Mesothelial cell of epicardium (in vitro differentiated cells): ENCODE data around the genes PNPT1 and CCDC85A.

DNA sequence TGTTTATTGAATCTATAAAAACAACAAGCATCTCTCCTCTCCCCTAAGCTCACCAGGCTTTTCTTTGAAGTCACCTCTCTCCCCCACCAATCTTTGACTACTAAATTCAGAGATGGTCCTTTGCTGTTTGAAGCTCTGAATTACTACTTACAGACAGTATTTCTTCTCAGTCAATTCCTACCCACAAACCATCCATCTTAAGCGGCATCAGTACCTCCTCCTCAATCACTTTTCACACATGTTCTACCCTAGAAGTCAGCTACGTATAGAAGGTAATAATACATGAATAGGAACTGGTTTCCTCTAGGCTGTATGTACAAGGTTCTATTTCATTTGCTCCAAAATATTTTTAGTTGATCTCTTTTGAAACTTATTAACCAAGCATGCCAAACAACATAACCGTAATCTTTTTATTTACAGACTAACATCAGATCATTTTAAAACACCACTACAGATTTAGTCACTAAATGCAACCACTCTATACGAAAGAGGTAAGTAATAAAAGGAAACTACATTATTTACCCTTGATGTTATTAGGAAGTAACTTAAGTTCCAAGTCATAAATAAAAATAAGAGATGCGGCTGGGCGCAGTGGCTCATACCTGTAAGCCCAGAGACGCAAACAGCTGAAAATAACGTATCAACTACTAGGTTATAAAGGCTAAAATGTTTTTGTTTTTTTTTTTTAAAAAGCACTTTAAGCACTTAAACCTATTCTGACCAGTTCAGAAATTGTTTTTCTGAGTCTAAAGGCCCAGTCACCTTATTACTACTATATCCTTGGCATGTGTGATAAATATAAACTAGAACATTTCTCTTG, 69.4 kb downstream of the RTN4 start:
- PRO-cap: no peak

DNA sequence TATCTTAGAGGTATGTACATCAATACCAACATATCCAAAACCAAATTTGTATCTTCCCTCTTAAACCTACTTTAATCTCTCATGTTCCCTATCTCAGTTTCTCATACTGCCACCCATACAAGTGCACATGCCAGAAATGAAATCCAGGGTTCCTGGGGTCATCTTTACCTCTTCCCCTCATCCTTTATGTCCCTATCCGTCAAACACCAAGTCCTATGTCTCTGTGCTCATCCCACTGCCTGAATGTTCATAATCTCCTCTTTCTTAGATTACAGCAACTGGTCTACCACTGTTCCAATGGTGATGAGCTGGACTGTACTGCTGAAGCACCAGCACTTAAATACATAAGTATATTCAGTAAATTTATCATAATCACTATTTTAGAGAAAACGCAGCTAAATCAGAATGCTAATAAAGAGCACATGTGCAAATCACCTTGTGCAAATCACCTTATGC, 26.2 kb downstream of the RTN4 start:
- PRO-cap: no peak

GRCh38 chr2:55119520-55120034, 69.3 kb upstream of the RTN4 start:
- PRO-cap: no peak

- PRO-cap: no peak
Observed at GRCh38 chr2:55163616-55164527, 68.2 kb downstream of the CLHC1 start.

GRCh38 chr2:55339166-55339913, 70.3 kb upstream of the MTIF2 start:
- PRO-cap: no peak

DNA sequence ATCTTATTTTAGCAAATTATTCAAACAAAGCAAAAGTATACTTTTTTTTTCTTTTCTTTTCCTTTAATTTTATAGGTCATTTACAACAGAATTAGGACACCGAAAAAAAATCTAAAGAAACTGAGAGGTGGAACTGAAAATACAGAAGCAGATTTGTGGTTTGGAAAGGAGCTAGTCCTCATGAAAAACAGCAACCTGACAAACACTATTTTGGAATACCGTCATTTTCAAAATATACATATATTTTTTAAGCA, 2.9 kb downstream of the CCDC88A start:
- PRO-cap: no peak

DNA sequence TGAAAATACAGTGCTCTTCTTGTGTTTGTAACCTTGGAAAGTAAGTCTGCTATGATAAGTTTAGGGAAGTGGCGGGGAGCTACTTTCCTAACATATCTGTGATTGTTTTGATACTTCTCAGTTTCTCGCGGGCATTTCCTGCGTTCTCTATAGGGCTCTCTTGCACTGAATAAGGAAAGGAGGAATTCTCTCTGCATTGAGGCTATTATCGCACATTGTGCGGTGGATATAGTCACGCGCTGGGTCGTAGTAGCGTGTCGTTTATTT, 854 bp upstream of the PPP4R3B start:
- PRO-cap: unidirectional peak, minus-strand start at position 171 of the sequence

GRCh38 chr2:55693602-55694199, at the start of gene PNPT1:
PNPT1 (minus strand) TSS chr2:55693844.
- PRO-cap: bidirectional peak, plus-strand start at chr2:55693905, minus-strand start at chr2:55693835

DNA sequence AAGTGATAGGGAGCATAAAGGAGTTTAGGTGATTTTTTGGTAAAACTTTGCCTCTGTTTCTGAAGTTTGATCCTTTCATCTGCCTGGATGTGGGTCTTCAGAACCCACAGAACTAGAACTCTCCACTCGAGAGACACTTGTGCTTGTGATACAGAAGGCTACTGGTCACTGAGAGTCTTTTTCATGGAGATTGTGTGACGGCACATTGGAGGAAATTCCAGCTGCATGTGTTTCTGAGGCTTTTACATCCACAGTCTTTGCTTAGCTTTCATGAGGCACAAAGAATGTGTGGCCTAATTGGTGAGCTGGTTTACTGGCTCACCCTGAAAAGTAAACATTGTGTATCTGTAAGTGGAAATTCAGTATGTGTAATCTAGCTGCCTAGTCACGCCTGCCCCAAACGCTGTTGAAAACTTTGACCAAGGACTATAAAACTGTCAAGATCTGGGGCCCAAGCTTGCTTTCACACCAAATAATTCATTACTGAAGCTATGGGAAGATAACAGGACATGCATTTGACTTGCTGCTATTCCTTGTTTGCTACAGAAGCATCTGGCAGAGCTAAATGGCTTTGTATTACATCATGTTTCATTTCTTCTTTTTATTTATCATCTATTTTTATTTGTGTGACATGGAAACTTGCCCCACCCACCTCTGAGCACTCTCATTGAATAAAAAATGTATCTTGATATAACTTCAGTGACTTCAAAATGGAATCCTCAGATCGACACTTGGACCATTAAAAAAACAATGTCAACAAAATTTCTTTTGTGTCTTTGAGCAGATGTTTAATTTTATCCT, 80.4 kb downstream of the EFEMP1 start:
- PRO-cap: no peak

GRCh38 chr2:55862220-55862591, 61.4 kb downstream of the EFEMP1 start:
- PRO-cap: no peak

DNA sequence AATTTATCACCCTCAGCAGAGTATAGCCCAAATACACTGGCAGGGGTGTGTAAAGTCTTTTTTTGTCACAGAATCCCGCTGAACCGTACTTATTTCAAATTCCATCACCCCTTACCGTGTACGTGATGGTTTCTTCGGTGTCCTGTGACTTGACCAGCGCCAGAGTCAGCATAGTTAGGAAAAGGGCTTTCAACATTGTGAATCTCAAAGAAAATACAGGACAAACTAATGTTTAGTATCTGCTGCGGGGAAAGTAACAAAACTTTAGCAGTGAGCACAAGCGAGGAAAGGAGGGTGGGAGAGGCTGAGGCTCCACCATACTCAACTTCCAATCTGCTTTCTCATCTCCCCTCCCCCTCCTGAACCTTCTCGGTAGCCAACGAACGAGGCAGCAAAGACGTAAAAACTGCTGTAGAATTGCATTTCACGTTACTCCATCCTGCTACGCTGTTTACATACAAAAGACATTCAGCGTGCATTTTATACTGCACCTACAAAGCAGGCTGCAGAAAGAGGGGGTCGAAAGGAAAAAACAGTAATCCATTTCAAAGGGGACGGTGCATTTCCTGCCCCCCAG, 1.2 kb downstream of the EFEMP1 start:
- PRO-cap: no peak

DNA sequence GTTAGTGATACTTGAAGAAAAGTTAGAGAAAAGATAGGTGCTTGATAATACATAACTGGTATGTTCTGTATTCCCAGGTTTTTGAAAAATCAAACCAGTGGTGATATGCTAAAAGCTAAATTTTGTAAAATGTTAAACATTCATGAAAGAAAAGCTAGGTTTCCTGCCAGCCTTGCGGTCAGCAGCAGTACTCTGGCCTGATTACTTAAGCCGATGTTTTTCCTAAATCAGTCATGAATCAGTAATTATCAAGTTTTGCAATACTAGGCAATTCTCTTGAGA, 31.0 kb upstream of the EFEMP1 start:
- PRO-cap: no peak

- PRO-cap: no peak
Observed at GRCh38 chr2:56183542-56184373, at the start of gene CCDC85A. CCDC85A (plus strand) TSS chr2:56183990.

DNA sequence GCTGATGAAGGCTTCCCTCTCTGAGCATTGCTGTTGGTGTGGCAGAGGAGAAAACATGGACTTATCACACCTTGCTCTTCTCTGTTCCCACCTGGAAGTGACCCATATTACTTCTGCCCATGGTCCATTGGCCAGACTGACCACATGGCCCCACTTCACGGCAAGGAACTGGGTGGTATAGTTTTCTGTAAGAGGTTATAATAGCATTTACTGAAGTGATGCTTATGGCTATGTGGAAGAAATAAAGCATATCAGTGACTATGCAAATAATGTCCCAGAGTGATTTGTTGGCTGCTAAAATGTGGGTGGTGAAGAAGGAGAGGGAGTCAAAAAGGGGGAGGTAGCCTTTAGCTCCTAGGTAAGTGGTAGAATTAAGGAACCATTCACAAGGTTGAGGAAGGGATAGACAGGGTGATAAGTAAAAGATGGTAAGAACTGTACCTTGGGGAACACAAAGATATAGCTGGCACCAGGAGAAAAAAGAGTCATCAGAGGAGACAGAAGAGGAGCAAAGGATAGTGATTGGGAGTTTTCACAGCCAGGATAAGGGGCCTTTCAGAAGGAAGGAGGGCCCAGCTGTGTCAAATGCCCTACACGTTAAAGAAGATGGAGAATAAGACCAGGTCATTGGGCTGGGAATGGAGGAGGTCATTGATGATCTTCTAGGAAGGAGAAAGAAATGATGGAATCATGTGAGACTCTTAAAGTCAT, 71.4 kb downstream of the CCDC85A start:
- PRO-cap: no peak

GRCh38 chr2:57759879-57760460, 286.6 kb upstream of the VRK2 start:
- PRO-cap: no peak

DNA sequence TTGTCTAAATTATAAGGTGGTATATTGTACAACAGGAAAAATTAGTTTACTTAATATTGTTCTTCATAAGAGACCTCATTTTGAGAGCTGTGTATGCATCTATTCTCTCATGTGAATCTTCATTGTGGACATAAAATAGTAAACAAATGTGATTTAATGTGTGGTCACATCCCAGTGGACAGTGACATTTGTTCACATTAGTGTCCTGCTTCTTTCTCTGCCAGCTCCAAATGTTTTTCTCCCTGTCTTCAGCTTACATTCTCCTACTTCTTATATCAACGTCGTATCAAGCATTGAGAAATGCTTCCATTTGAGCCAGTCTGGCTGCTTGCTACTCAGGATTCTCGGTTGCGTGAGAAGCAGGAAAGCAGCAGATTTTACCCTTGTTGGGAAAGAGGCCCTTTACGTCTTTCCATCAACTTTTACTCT, 61.0 kb downstream of the VRK2 start:
- PRO-cap: no peak

GRCh38 chr2:58215491-58215773, 25.7 kb downstream of the FANCL start:
- PRO-cap: no peak

GRCh38 chr2:58427581-58428094, 186.5 kb upstream of the FANCL start:
- PRO-cap: no peak

DNA sequence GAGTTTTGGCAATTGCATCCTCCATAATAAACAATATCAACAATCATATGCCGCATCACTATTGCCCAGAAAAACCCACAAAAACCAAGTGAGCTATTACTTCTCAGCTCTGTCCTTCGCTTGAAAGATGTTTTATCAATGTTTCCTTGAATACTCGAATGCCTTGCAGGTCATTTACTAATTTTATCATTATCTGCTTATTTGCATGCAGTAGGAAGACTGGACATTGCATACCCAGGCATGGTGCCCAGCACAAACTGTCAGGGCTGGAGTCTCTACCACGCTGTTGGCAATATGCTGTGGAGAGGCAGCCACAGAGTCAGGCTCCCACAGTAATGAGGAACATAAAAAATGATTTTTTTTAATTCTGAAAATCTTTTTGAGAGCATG, 709.6 kb upstream of the FANCL start:
- PRO-cap: no peak

DNA sequence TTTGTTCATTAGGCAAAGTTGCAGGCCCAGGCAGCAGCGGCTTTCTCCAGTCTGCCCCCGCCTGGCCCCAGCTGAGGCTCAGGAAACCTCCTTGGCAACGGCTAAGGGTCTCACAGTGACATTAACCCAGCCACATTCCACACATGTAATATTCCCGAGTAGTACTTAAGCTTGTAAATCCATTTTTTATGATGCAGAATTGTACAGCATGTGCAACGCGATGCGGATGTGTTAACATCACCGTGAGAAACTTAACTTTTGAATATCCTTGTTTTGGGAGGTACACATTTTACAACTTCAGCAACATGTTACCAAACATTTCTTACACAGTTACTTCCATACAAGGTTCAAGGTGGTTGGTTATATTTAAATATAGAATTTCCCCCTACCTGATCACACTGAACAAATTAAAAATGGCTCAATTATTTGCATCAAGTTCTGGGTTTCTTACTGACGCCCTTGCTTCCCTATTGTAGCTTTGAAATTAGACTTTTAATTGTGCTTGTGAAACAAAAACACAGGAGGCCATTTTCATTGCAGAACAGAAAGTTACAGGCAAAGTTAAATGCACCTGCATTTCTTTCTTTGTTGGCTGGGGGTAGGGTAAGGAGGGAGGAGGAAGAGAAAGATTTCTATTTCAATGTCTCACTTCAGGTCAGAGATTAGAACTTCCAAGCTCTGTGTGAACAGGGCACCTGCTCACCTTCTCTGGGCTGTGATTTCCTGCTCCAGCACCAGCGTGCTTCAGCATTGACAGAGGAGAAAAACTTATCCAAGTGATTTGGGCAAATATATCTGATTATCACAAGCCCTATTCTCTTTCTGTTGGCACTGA, 199.7 kb downstream of the BCL11A start:
- PRO-cap: no peak